Measurements from ENCODE around the gene KIF12.

- PRO-cap, 2 experiments, result no peak in any of the 2 experiments
Measured at GRCh38 chr9:114076329-114076840, 1.7 kb downstream of the AMBP start.

DNA sequence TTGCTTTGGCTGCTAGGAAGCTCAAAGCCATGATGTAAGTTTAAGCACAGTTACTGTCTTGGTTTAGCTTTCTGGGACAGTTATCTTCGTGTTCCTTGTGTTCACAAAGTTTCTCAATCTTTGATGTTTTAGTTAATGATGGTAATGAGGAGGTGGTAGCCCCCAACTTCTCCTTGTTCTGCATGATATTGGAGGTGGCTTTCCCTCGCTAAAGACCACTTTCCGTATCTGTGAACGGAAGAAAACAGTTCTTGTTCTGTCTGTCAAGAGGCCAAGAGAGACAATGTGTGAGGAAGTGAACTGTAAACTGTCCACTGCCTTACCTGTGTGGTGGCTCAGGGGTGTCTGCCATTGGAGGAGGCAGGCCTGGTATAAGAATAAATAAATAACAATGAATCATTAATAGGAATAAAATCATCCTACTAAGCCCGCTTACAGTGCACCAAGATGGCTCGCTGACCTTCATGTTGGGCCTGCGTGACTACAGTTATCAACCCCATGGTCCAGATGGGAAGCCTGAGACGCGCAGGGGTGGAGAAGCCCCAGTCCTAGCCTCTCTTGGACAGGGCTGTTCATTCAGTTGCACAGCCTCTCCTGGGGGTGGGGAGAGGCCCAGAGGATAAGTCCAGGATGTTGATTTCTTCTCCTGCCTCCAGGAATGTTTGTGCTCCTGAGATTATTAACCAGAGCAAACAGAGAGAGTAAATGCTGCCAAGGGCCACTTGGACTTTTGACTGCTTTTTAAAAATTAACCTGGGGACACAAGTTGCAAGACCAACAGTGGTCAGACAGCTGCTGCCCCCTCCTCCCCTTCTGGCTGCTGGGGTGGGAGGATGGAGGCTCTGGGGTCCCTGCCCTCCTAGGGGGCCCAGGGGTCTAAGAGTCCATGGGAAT lies 2.5 kb upstream of the AMBP start:
- PRO-cap, 2 experiments, result no peak in any of the 2 experiments

- PRO-cap, 2 experiments, result no peak in any of the 2 experiments
Measured at GRCh38 chr9:114099185-114099660, at the start of gene KIF12. TSS of gene KIF12 (minus strand) at chr9:114099292.

DNA sequence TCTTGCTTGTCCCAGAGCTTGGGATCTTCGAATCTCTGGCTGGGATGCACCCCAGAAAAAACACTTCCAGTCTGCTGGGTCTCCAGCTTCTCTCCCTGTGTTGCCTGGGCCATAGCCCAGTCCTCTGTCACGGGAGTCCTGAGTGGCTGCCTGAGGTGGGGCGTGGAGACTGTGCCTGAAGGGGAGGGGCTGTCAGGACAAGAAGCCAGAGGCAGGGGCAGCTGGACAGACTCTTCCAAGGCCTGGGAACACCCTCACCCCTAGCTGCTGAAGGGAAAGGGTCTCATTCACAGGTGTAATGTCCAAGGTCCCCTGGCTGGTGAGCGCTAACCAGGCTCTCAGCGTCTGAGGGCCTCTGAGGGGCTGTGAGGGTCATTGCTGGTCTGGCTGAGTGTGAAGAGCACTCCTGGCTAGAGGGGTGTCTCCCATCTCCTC lies 20.4 kb upstream of the COL27A1 start:
- PRO-cap, 2 experiments, result no peak in any of the 2 experiments

DNA sequence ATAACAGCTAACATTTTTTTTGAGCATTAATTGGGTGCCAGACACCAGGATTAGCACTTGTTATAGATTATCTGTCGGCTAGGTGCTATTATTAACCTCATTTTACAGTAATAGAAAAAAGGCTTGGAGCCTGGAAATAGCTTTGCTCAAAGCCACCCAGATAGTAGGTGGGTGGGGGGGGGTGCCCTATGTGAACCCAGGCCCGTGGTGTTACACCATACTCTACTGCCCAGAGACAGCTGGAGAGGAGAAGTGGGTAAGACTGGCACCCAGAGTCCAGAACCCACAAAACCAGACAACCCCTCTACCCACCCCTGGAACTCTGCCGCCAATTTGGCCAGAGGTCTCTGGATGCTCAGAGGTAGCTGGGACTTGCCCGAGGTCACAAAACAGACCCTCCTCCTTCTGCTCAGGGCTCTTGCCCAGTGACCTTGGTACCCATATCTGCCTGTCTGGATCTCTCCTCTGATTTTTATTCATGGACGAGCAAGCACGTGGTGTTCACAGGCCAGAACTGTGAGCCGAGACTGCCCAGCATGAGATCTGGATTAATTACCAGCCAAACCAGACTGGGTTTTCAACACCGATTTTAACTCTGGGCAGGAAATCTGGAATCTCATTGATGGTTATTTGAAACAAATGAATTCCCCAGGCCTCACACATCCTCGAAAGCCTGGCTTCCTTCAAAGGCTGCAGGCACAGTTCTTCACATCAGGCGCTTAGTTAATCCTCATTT lies 21.2 kb downstream of the COL27A1 start:
- PRO-cap, 2 experiments, result no peak in any of the 2 experiments

DNA sequence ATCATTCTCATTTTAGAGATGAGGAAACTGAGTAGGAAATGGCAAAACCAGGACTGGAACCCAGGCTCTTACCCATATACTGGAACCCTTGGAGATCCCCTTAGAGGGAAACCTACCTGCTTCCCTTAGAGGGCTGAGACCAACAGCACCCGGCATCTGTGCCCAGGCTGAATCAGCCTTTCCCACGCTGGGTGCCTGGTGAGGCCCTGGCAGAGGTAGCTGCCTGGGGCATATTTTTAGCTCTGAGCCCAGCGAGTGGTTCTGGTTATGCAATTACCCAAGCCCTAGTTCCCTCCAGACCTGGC lies 23.6 kb downstream of the COL27A1 start:
- PRO-cap, 2 experiments, result no peak in any of the 2 experiments

DNA sequence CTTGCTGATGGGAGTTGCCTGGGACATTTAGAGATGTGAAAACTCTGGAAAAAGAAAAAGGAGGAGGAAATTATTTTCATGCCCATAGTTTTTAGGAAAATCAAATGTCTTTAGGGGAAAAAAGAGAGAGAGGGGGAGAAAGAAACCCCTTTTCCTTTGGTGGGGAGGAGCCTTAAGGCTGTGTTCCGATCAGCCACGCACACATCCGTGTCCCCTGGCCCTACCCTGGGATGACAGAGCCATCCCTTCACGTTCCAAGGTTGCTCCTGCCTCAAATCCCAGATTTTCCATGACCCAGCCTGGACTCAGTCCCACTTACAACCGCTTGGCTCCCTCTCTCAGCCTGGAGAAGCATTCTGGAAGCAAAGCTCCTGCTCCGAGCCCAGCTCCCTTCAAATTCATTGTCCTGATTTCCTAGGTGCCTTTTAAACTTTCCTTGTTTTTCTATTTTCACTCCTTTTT lies 78.4 kb downstream of the COL27A1 start:
- PRO-cap, 2 experiments, result no peak in any of the 2 experiments

DNA sequence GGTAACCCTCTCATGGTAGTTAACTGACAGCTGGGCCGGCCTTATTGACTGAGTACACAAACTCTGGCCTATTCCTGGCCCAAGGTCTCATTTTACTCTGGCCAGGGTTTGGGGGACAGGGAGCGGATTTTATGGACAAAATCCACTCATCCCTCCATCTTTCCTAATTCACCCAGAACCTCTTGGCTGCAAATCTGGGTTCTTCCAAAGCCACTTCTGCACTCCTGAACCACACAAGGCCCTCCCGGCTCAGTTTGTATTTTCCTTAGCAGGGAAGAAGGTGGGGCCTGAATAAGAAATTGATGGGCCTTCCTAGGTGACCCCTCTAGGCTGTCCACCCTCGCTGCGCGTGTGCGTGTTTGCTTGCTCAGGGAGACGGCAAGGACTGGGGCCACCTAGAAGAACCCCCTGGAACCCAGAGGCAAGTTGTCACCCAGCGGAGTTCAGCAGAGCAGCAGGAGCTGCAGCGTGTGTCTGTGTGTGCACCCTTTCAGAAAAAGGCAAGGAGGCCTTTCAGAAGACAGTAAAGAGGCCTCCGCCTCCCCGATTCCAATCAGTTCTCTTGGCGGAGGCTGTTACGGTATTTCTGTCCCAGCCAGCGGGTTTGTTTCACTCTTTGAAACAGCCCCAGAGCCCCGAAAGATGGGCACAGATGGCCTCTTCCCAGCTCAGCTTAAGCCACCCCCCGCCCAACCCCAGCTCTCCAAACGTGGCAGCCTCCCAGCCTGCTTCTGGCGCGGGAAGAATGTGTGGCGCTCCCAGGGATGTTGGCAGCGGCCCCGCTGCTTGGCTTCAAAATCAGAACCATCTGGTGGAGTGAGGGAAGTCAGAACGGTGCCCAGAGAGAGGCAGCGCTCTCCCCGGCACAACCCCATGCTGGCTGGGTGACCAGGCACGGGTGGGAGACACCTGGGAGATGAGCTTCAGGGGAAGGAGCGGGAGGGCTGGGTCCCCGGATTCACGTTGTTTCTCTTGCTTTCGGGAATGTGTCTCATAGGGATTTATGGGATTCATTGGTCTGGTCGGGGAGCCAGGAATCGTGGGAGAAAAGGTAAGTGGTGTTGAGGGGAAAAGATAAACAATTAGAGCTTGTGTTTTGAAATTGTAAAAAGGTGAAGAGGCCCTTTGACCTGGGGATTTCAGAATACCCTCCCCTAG lies 72.9 kb upstream of the ORM1 start:
- PRO-cap, 2 experiments, result no peak in any of the 2 experiments

DNA sequence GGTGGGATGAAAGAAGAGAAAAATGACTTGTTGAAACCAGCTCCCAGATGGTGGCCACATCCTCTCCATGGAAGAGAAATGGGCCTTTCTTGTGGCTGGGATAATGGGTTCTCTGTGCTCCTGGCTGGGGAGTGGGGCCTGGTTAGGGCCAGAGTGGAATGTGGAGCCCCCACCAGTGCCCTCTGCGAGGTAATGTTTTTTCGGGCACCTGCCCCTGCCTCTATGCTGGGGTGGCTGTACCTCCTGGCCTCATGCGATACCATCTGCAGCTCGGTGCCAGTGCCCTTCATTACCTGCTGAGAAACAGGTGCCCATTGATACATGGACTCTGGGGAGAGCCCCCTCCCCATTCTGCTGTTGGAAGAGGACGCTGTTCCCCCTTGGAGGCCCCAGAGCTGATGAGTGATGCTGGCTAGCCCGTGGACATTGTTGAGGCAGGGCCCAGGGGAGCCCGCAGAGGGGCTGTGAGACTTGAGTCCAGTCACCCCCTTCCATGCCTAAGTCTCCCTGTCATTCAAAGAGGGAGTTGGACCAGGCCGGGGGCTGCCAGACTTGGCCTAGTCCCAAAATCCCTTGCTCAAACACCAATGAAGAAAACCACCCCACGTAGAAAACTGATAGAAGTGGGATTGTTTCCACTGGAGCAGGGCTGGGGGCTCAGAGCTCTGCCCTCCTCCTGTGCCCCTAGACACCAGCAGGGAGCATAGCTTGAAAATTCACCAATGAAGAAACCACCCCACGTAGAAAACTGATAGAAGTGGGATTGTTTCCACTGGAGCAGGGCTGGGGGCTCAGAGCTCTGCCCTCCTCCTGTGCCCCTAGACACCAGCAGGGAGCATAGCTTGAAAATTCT lies 55.1 kb upstream of the ORM1 start:
- PRO-cap, 2 experiments, result no peak in any of the 2 experiments

GRCh38 chr9:114300763-114301149 lies 22.1 kb upstream of the ORM1 start:
- PRO-cap, 2 experiments, result no peak in any of the 2 experiments

DNA sequence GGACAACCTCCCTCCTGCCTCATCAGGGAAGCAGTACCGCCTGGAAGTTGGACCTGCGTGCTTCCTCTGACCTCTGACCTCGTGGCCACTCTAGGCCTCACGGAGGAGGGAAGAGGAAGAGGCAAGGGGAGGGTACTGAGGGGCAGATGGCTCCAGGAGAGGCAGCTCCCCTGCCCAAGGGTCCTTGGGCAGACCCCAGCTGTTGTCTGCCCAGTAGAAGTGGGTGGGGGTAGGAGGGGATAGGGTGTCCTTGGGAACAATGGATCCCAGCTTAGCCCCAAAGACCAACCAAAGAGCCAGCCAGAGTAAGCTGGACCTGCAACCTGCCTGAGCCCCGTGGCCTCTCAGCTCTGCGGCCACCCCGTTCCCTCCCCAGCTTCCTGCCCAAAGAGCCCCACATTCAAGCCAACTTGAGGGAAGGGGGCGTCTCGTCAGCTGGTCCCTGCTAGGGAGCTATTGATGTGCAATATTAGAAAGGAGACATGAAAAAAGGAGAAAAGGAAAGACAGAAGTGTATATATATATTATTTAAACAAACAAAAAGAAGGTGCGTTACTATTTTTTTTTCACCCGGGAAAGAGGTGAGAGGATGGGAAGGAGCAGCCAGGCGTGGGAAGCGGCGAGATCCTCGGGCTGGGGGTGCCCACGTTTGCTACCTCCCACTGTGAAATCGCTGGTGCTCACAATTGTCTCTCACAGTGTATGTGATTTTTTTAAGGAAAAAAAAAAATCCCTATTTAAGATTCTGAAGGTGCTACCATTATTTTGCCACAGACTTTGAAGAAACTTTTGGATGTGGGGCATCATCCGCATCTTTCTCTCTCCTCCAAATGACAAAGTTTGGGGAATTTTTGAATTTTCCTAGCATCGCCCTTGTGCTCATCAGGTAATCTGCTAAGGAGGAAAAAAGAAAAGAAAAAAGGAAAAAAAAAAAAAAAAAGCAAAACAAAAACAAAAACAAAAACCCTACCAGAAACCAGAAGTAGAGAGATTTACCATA lies 12.0 kb upstream of the ORM1 start:
- PRO-cap, 2 experiments, result no peak in any of the 2 experiments

DNA sequence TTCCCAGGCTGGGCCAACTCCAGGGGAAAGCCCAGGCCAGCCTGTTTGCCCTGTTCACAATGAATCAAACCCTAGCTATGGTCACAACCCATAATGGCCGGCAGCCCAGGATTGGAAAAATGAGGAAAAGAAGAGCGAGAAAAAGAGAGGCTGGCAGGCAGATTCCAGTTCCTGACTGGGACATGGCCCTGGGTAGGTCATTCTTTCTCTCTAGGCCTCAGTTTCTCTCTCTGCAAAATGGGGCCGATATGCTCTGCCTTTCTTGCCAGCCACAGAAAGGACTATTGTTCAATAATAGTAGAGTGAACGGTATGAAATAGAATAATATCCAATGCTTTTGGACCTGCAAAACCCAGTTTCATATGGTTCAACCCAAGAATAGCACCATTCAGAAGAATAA lies 7.6 kb upstream of the ORM1 start:
- PRO-cap, 2 experiments, result no peak in any of the 2 experiments

- PRO-cap, 2 experiments, result no peak in any of the 2 experiments
Measured at GRCh38 chr9:114317828-114318653, 4.9 kb upstream of the ORM1 start.

- PRO-cap, 2 experiments, result peak in 2 of 2 experiments; most common minus-strand start chr9:114332284 (in 1)
Measured at GRCh38 chr9:114332203-114332545, 2.5 kb downstream of the ORM2 start.

DNA sequence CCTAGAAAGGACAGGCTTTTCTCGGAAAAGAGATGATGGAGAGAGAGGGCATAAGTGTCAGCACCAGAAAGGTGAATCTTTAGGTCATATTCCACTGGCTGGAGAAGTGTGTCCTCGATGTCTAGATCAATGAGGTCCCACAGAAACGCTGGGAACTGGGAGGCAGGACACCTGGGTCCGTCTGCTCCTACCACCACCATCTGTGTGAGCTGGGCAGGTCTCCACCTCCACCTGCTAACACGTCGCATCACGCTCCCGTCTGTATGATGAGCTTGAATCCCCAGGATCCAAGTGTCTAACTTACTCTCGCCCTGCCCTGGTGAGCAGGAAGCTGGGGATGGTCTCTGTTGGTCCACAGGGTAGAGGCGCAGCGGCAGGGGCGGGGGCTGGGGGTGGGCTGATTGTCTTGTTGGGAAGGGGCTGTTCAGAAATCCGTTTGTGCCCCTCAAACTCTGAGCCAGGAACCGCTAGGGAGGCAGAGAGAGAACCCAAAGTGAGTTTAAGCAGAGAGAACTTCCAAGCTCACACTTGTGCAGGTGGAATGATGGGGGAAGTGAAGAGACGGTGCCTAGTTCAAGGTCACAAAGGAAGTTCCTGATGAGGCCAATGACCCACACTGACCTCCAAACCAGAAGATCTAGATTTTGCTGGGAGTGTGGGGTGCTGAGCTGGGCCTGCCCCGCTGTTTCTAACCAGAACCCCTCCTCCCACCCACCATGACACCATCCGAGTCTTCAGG lies 21.1 kb downstream of the ORM2 start:
- PRO-cap, 2 experiments, result no peak in any of the 2 experiments

- PRO-cap, 2 experiments, result no peak in any of the 2 experiments
Measured at GRCh38 chr9:114351688-114351965, 22.0 kb downstream of the ORM2 start.

- PRO-cap, 2 experiments, result peak in 1 of 2 experiments; most common minus-strand start chr9:114386681 (in 1)
Measured at GRCh38 chr9:114386228-114386996, 1.4 kb downstream of the AKNA start.

- PRO-cap, 2 experiments, result no peak in any of the 2 experiments
Measured at GRCh38 chr9:114612036-114613158, 1.3 kb downstream of the TMEM268 start.

GRCh38 chr9:114893039-114893599 lies 37.3 kb downstream of the TNFSF8 start:
- PRO-cap, 2 experiments, result no peak in any of the 2 experiments

DNA sequence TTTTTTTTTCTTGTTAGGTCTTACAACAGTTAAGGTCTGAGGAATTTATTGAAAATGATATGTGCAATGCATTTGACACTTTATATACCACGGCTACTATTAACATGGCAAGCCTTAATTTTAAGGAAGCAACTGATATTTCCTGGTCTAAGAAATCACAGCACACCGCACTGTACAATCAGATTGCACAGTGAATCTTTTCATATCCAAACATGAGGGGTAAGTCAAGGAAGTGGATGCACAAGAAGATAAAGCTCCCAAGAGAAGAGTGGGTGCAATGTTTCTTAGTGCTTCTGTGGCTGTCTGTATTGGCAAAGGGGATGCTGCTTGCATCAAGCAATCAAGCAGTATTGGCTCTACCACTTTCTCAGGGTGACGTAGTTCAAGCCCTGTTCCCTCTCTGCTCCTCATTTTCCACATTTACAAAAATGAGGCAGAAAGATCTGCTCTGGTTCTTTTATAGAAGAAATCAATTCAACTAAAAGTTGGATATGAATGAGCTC lies 2.4 kb downstream of the TNFSF8 start:
- PRO-cap, 2 experiments, result no peak in any of the 2 experiments

All from cytotoxic T cell (primary cell).